Ovary (tissue), 7 donors: ENCODE data around the genes GMEB1 and PTPRU.

DNA sequence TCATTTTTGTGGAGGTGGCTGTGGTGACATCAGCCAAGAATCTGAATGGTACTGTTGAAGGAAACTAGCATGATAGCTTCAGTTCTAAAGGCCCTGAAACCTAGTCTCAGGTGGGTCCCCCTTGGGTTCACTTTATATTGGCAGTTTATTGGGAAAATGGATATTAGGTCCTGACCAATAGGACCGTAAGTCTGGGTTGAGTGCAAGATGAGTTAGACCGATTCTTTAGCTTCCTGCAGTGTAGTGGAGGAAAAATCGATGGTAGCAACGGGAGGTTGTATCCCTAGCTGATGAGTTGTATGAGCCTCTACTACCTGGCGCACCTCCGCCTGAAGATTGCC lies 3.8 kb downstream of the RCC1 start:
- PRO-cap, 7 experiments, result no peak in any of the 7 experiments
- RAMPAGE, long total RNA, 2 experiments, result no peak in any of the 2 experiments

- PRO-cap, 7 experiments, result no peak in any of the 7 experiments
- RAMPAGE, long total RNA, 2 experiments, result no peak in any of the 2 experiments
Observed at GRCh38 chr1:28509986-28510142, 4.0 kb downstream of the RCC1 start.

DNA sequence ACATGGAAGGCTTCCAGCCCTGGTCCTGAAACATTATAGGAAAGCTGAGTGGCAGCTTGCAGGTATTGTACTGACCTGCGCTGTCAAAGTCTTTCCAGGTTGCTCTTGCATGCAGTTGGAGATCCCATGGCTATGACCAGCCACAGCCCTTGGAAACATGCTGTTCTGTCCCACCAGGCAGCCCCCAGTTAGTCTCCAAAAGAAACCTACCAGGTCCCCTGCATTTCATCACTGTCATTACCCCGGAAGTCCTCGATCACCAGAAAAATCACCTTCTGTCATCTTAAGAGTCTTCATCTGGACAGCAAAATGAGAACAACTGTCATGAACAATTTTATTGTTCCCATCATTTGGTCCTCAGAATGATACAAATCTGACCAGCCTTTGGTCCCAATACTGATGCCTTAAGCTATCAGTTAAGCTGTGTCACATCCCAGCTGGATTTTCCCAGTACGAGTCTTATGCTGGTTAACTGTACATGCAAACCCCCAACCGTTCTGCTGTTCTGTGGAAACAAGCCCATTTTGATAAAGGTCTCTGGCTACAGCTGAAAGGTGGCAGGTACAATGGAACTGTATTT lies 11.6 kb upstream of the RAB42 start:
- PRO-cap, 7 experiments, result no peak in any of the 7 experiments
- RAMPAGE, long total RNA, 2 experiments, result no peak in any of the 2 experiments

GRCh38 chr1:28580930-28581521 lies 11.0 kb upstream of the RAB42 start:
- PRO-cap, 7 experiments, result peak in 1 of 7 experiments; most common minus-strand start chr1:28581053 (in 1)
- RAMPAGE, long total RNA, 2 experiments, result no peak in any of the 2 experiments

- PRO-cap, 7 experiments, result no peak in any of the 7 experiments
- RAMPAGE, long total RNA, 2 experiments, result no peak in any of the 2 experiments
Observed at GRCh38 chr1:28631333-28631612, 11.6 kb downstream of the TAF12 start.

DNA sequence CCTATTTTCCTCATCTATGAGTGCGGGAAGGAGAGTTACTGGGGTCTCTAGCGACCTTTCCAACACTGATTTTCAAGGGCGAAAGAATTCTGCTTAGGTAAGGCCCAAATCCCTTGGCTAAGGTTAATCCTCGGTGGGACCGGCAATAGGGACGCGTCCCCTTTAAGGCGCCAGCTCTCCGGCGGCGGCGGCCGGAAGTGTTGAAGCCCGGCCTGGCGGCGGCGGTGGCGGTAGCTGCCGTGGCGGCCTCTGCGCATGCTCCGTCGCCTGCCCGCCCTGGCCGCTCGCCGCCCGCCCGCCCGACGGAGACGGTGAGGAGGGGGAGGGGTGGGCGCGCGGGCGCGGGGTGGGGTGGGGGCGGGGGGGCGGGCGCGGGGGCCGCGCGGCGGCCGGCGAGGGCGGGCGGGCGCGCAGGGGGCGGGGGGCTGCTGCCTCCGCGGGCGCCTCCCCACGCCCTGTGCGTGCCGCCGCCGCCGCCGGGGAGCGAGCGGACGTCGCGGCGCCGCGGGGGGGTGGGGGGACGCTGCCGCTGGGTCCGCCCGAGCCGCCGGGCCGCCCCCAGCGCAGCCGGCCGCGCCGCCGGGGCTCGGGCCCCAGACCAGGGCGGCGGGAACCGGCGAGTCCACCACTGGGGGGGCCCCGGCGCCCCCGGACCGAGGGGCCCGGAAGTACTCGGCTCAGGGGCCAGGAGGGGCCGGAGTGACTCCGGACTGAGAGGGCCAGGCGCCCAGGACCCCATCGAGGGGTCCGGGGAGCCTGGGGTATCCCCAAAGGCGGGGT lies at the start of gene GMEB1:
TSS of gene GMEB1 (plus strand) at position 256 of the 780 bp plus-strand sequence.
- PRO-cap, 7 experiments, result peak in 7 of 7 experiments; most common plus-strand start position 204 of the sequence (in 5); most common minus-strand start position 459 of the sequence (in 7)
- RAMPAGE, long total RNA, 2 experiments, result start-site peak on the plus strand in 1 of 2 experiments, centred at position 268 of the sequence, 73 reads per replicate

GRCh38 chr1:28737251-28738178 lies 775 bp downstream of the YTHDF2 start:
- PRO-cap, 7 experiments, result peak in 1 of 7 experiments; most common minus-strand start chr1:28737458 (in 1)
- RAMPAGE, long total RNA, 2 experiments, result no peak in any of the 2 experiments

DNA sequence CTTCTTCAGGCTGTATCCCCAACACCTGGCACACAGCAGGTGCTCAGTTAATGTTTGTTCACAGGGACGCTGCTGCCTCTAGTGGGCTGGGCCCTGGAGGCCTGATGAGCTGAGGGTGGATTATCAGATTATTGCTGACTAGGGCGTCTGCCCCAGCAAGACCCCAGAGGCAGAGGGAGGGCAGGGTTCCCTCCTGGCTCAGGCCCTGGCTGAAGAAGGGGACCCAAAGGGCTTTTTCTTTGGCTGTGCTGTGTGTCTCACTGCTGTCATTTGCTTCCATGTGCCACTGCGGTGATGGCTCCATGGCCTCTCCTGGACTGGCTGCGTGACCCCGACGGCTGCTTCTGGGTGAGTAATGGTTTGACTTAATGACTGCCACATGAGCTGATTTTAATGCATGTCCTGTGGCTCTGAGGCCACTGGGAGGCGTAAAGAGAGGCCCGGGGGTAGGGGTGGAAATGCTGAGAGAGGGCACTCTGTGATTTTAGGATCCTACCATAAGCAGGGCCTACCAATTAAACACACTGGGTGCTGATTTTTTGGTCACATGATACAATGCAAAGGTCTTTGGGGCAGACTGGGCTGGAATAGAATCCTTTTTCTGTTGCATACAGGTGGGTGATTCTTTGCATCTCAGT lies 20.8 kb upstream of the EPB41 start:
- PRO-cap, 7 experiments, result no peak in any of the 7 experiments
- RAMPAGE, long total RNA, 2 experiments, result no peak in any of the 2 experiments

GRCh38 chr1:28926826-28927213 lies 12.5 kb downstream of the EPB41 start:
- PRO-cap, 7 experiments, result no peak in any of the 7 experiments
- RAMPAGE, long total RNA, 2 experiments, result no peak in any of the 2 experiments

DNA sequence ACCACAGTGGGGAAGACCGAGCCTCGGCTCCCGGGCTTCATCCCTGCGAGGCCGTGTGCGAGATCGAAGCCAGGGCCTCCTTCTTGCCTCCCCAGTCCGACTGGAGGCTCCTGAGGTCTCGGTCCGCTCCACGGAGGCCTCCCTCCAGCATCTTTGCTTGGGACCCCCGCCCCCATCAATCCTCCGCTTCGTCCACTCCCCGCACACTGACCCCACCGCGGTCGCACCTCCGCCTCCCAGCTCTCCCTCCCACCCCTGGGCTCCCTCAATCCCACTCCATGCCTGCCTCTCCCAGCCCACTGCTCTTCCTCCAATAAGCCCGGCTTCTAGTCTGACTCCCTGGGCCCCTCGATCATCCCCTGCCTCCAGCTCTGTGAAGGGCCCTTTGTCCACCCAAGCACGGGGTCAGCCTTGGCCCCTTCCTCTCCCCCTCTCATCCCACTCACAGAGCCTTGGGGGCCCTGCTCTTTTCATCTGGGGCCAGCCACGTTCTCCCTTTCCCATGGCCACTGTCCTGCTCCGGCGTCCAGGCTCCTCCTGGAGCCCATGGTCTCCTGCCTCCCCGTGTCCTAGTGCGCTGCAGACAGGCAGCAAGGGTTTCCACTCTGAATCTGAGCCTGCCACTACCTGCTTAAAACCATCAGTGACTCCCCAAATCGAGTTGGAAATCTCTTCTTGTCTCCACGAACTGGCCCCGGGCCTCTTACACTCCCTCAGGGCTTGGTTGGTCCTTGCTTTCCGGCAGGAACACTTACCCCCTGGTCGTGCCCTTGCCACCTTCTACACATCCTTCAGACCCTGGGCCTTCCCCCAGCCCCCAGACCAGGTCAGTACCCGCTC lies 1.6 kb upstream of the TMEM200B start:
- PRO-cap, 7 experiments, result peak in 5 of 7 experiments; most common plus-strand start position 181 of the sequence (in 1); most common minus-strand start position 208 of the sequence (in 4)
- RAMPAGE, long total RNA, 2 experiments, result no peak in any of the 2 experiments

DNA sequence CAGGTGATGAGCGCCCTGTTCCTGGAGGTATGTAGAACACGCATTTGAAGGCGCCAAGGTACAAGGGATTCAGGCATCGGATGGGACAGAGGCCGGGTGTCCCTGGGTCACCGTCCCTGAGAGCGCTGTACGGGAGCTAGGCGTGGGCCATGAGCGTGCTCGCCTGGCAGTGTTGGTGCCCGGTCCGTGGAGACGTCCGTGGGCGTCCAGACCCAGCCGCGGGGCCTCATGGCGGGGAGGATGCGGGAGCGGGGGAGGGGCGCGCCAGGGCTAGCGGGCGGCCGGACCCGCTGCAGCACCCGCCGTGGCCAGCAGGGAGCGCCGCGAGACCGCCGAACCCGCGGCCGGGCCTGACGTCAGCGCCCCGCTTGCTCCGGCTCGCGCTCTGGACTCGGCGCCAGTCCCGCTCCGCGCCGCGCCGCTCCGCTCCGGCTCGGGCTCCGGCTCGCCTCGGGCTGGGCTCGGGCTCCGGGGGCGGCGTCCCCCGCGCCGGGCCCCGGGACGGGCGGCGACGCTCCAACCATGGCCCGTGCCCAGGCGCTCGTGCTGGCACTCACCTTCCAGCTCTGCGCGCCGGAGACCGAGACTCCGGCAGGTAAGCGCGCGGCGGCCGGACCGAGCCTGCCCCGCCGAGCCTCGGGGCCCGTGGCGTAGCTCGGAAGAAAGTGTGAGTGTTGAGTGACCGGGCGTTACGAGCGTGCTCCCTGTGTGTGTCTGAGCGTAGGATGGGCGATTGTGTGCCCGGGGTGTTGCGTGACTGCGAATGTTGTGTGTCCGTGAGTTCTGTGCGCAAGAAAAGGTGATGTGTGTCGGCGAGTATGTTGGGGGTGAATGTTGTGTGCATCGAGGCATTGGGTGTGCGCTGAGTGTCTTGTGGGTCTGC lies at the start of gene PTPRU:
TSS of gene PTPRU (plus strand) at position 400 of the 883 bp plus-strand sequence.
- PRO-cap, 7 experiments, result peak in 7 of 7 experiments; most common plus-strand start position 400 of the sequence (in 7)
- RAMPAGE, long total RNA, 2 experiments, result start-site peak on the plus strand in 1 of 2 experiments, centred at position 495 of the sequence, 7 reads per replicate

DNA sequence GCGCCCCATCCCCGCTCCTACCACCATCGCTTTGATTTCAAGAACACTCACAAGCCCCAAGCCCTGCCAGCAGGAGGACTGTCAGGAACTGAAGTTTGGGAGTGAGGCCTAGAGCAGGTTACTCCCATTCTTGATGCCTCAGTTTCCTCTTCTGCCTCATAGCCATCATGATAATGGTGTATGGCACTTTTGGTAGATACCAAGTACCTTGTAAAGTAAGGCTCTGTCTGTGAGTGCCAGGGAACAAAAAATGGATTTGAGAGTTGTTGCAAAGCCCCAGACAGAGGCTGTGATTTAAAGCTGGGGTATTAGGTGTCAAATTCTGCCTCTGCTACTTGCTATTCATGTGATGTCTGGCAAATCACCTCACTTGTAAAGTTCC lies 2.4 kb downstream of the PTPRU start:
- PRO-cap, 7 experiments, result no peak in any of the 7 experiments
- RAMPAGE, long total RNA, 2 experiments, result no peak in any of the 2 experiments

DNA sequence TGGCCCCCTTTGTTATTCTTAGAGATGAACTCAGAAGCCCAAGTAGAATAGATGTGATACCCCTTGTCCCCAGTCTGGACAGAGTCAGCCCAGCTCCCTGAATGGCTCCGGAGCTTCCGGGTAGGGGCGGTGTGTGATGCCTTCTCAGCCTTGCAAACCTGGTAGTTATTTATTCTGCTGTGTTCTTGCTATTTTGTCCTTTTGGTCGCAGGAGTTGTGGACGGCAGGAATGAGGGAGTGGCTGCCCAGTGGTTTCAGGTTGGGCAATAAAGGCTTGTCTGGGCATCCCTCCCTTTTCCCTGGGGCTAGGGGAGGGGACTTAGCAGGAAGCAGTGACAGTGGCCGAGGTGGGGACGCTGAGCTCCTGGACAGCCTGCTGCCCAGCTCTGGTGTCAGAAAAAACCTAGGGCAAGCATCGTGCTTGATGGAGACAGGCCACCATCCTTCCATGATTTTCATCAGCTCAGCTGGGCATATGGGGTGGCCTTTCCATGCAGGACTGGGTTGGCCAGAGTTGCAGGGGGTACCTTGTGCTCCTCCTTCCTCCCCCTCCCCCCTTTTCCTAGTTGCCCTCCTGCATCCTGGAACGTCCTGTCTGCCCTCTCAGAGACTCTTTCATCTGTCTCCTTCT lies 2.9 kb downstream of the PTPRU start:
- PRO-cap, 7 experiments, result no peak in any of the 7 experiments
- RAMPAGE, long total RNA, 2 experiments, result no peak in any of the 2 experiments

GRCh38 chr1:29248984-29249963 lies 13.0 kb downstream of the PTPRU start:
- PRO-cap, 7 experiments, result no peak in any of the 7 experiments
- RAMPAGE, long total RNA, 2 experiments, result no peak in any of the 2 experiments

- PRO-cap, 7 experiments, result peak in 4 of 7 experiments; most common minus-strand start chr1:29283539 (in 4)
- RAMPAGE, long total RNA, 2 experiments, result no peak in any of the 2 experiments
Observed at GRCh38 chr1:29283214-29284319, 47.2 kb downstream of the PTPRU start.

DNA sequence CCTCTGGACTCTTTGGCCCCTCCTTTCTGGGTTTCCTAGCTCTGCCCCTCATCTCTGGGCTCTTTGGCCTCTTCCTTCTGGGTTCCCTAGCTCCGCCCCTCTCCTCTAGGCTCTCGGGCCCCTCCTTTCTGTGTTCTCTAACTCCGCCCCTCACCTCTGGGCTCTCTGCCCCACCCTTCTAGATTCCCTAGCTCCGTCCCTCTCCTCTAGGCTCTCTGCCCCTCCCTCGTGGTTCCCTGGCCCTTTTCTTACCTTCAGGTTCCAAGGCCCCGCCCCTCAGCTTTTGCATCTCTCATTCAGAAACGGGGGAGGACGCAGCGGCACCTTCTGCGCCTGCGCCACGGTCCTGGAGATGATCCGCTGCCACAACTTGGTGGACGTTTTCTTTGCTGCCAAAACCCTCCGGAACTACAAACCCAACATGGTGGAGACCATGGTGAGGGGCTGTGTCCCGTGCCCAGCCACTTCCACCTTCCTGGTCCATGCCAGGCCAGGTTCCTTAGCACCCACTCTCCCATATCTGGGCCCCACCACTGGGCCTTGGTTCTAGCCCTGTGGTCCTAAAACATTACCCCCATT lies 88.7 kb downstream of the PTPRU start:
- PRO-cap, 7 experiments, result no peak in any of the 7 experiments
- RAMPAGE, long total RNA, 2 experiments, result no peak in any of the 2 experiments

GRCh38 chr1:30009854-30010349 lies 713.5 kb downstream of the MATN1 start:
- PRO-cap, 7 experiments, result no peak in any of the 7 experiments
- RAMPAGE, long total RNA, 2 experiments, result no peak in any of the 2 experiments

GRCh38 chr1:30197534-30197933 lies 525.9 kb downstream of the MATN1 start:
- PRO-cap, 7 experiments, result no peak in any of the 7 experiments
- RAMPAGE, long total RNA, 2 experiments, result no peak in any of the 2 experiments

DNA sequence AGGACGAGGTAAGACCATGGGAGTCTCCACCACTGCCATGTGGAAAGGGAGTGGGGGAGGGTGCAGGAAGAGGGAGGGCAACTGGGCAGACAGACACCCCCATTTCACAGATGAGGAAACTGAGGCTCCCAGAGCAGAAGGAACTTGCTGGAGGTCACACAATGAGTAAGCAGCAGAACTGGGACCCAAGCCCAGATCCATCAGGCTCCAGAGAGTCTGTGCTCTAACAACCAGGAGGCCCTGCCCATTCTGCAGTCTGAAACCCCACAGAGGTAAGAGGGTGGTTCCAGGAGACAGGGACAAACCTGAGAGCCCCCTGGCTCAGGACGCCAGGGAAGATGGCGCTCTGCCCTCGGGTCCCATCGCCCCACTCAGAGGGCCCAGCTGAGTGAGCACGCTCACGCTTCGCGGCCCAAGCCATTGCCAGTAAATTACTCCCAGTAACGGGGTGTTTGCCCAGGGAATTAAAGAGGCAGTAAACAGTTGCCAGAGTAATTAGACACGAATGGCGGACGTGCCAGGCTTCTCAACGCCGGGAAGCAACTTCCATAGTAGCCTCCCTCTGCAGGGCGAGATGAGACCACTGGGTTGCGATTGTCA lies 59.1 kb downstream of the MATN1 start:
- PRO-cap, 7 experiments, result no peak in any of the 7 experiments
- RAMPAGE, long total RNA, 2 experiments, result no peak in any of the 2 experiments

GRCh38 chr1:30685097-30686100 lies 38.0 kb downstream of the MATN1 start:
- PRO-cap, 7 experiments, result peak in 1 of 7 experiments; most common plus-strand start chr1:30685624 (in 1); most common minus-strand start chr1:30685335 (in 1)
- RAMPAGE, long total RNA, 2 experiments, result no peak in any of the 2 experiments